Peritoneum (tissue), 1 donor: ENCODE measurements around a stretch of chr14.

- PRO-cap, result no peak
Observed at GRCh38 chr14:71333172-71334008, 13.1 kb downstream of the SIPA1L1 start.

GRCh38 chr14:71358121-71358794, 38.0 kb downstream of the SIPA1L1 start:
- PRO-cap, result no peak

- PRO-cap, result no peak
Observed at GRCh38 chr14:71932865-71933736, 872 bp downstream of the RGS6 start.

GRCh38 chr14:72000823-72001403, 68.7 kb downstream of the RGS6 start:
- PRO-cap, result no peak

DNA sequence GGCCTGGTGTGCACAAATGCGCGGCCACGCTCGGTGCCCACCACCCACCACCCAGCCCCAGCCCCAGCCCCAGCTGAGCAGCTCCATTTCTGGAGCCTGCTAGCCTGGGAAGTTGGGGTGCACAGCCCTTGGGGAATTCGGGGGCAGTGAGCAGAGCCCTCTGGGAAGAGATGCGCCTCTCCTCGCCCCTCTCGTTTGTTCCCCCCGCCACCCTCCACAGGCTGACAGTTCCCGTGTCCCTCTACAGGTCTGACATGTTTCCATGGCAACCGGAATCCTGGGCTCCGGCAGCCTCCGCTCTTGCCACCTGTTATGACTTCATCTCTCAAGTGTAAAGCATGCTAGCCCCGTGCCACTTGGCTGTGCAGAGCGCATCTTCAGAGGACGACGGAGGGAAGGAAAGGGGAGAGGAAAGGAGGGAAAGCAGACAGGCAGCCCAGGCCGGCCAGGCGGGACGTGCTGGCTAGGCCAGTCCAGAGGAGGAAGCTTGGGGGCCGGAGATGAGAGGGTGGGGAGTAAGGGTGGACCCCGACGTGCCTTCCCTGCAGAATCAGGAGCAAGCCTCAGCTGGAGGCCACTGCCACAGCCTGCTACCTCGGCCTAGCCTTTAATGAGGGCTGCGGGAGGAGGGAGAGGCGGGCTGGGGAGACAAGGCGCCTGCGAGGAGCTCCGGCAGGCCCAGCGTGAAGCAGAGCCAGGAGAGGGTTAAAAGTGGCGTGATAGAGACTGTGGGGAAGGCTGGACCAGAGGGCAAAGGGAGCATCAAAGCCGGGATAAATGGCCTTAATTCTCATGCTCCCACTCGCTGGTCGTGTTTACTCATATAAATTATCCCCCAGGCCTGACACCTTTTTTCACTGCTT, 214.3 kb downstream of the DPF3 start:
- PRO-cap, result no peak

DNA sequence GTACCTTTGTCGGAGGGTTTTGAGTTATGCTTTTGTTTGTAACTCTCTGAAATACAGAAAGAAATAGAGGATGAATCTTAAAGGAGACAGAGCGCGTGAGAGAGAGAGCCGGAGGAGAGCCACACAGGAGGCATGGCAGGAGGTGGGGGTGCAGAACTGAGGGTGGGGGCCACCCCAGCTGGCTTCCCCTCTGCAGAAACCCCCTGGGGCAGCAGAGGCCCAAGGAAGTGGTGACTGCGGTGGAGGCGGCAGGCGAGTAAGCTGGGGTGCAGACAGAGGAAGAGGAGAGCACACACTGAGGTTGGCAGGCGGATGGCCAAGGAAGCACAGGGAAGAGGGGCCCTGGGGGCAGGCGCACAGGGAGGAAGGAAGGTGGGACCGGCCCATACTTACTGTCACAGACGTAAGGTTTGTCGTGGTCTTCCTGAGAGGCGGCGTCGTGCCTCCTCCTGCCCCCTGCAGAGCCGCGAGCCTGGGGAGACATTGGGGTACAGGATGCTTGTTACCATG, 179.8 kb downstream of the DPF3 start:
- PRO-cap, result no peak

- PRO-cap, result no peak
Observed at GRCh38 chr14:72892812-72893662, 864 bp downstream of the DPF3 start.

DNA sequence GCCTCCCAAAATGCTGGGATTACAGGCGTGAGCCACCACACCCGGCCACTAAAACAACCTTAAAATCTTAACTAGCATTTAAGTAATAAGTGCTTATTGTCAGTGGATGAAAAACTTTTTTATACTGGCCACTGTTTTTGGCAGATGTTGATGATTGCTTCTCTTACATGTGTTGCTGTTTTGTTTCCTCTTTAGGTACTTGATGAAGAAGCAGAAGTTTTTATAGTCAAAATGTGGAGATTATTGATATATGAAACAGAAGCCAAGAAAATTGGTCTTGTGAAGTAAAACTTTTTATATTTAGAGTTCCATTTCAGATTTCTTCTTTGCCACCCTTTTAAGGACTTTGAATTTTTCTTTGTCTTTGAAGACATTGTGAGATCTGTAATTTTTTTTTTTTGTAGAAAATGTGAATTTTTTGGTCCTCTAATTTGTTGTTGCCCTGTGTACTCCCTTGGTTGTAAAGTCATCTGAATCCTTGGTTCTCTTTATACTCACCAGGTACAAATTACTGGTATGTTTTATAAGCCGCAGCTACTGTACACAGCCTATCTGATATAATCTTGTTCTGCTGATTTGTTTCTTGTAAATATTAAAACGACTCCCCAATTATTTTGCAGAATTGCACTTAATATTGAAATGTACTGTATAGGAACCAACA, 16.7 kb upstream of the PSEN1 start:
- PRO-cap, result no peak

GRCh38 chr14:73232574-73233039, 4.7 kb upstream of the PAPLN start:
- PRO-cap, result no peak

GRCh38 chr14:73239399-73240037, 2.2 kb downstream of the PAPLN start:
- PRO-cap, result no peak

DNA sequence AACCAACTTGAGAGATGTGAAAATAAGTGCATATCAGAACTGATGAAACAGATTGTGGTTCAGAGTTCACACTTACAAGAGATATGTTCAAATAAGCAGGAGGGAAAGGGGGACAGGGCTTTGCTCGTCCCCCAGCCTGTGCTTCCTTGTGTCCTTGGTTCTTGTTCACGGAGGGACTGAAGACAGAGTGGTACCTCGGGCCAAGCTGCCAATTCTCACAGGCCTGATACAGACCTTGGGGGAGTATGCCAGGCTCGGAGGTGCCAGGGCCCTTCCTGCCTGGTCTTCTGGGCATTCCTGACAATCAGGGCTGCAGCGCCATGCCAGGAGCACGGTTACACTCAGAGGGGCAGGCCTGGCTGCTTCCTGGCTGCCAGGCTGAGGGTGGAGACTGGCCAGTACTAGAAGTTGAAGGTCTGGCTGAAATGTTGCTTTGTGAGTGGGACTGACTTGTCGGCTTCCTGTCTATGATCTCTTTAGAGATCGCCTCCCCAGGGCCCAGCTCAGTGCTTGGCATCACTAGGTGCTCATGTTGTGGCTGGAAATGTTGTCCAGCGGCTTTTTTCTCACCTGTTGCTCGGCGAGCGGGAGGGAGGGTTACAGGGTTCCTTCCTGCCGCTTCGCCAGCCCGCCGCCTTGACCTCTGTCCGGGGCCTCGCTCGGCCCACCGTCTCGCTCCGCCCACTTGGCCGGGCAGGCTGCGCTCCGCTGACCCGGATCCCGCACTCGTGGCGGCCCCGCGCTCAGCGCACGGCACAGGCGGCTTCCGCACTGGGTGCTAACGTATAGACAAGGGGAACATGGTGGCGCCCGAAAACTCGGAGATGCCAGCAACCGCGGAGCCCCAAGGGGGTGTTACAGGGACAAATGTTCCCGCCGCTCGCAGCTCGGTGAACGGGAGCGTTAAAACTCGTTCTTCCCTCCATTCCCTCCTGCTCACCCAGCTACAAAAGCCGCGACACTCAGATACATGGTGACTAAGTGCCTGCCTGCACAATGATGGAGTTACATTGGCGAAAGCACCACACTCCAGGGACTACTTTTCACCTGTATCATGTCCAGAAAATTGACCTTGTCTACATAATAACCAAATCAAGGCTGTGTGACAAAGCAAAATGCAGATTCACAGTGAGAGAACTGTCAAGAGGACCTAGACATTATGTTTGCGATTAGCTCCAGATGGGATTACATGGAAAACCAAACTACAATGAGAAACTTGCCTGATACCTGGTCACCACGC, 32.6 kb downstream of the PAPLN start:
- PRO-cap, result no peak

DNA sequence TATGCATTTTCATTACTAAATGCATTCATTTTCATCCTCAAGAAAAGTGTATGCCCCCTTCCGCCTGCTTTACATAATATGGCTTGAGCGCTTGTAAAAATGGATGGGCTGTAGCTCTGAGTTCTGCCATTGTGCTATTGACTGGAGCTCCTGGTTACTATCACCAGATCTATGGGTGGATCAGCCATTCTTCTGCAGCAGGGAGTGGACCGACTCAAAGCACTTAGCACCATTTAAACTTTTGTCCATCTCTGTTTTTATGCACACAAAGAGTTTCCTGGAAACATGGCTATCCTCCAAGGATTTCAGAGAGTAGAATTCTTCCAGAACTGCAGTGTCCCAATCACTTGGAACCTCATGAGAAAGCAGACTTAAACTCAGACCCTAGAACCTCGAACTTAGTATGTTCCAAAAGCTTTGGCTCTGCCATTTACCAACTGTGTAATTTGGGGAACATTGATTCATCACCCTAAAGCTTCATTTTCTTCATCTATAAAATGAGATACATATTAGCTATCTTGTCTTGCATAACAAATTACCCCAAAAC, 4.5 kb upstream of the NUMB start:
- PRO-cap, result no peak

GRCh38 chr14:73491255-73491992, 691 bp downstream of the RIOX1 start:
- PRO-cap, result unidirectional peak, minus-strand start at chr14:73491605

- PRO-cap, result no peak
Observed at GRCh38 chr14:73492659-73493107, 1.9 kb downstream of the RIOX1 start.

DNA sequence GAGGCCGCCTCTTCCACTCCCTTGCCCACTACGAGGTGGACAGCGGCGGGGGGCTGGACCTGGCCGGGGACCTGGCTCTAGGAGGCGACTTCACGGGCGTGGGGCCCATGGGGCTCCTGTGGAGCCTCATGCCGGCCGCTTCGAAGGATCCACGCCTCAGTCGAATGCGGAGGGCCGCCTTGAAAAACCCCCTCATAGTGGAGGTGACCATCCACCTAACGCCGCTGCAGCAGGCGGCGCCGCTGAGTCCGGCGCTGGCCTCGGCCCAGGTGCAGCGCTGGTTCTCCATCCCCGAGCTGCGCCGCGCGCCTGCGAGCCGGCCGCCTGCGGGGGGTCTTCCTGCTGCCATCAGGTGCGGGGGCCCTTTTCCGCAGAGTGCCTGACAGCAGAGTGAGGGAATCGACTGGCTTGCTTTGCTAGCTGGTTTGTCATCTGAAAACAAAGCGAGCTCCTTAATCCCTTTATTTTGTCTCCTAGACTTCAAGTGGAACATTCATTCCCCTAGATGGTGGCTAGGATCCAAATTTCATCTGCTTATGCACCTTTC, 10.5 kb upstream of the DNAL1 start:
- PRO-cap, result no peak

DNA sequence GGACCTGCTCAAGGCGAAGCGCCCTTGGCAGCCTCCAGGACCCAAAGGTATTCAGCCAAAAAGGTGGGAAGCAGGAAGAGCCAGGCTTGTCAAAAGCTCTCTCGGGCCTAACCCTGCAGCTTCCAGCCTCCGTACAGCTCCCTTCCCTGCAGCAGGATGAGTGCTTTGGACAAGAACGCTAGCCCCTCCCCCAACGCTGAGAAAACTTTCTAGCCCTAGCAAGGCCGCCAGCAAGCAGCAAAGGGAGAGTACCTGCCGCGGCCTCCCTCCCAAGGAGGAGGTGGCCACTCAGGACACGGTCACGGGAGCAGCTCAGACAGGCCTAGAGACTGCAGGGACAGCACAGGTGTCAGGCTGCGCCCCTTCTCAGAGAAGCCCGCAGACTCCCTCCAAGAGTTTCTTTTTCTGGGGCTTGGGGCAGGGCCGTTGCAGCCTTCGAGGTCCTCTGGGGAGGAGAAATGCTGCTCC, 3.8 kb upstream of the PNMA1 start:
- PRO-cap, result no peak

- PRO-cap, result no peak
Observed at GRCh38 chr14:73788913-73789341, 28.8 kb upstream of the MIDEAS start.

DNA sequence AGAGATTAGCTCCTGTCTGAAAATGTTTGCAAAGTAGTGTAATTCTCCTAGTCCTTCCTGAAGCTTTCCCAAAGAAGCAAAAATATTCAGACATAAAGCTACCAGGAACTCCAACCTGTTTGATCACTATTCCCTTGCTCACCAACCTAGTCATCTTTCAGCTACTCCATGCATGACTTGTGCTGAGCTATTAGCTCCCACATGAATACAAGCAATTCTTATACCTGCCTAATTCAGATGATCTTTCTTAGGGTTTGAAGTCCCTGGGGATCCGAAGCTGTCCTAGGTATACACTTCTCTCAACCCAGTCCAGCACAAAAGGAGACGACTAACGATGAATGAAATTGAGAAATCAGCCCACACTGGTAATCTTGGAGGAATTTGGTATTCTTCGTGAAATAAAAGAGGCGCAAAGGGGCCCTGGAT, 665 bp upstream of the PTGR2 start:
- PRO-cap, result no peak

GRCh38 chr14:73887104-73887527, 457 bp downstream of the ZNF410 start:
- PRO-cap, result no peak

DNA sequence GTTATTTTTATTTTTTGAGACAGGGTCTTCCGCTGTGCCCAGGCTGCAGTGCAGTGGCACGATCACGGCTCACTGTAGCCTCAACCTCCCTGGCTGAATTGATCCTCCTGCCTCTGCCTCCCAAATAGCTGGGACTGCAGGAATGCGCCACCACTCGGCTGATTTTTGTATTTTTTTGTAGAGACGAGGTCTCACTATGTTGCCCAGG, 802 bp downstream of the COQ6 start:
- PRO-cap, result no peak